NCI-H460 (cell line): ENCODE measurements around the gene DDI2.

DNA sequence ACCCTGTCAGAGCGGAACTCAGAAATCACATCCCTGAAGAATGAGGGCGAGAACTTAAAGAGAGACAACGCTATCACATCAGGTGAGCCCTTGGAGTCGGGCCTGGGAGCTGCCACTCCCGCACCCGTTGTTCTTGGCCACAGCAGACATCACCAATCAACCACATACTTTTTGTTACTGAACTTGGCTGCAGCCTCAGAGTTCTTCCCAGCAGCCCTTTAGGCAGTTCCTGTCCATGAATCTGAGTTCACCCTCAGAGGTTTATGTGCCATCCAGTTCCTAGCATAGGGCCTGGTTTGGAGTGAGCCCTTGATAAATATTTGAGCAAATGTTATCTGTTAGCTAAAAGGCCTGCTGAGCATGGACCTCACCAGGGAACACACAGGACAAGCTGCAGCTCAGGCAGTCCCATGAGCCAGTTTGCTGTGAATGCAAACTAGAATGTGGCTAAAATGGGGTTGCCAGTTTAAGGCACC, 61.7 kb downstream of the FHAD1 start:
RAMPAGE:
- cytosol, long total RNA: no peak
- long total RNA: no peak
- nucleus, long total RNA: no peak

DNA sequence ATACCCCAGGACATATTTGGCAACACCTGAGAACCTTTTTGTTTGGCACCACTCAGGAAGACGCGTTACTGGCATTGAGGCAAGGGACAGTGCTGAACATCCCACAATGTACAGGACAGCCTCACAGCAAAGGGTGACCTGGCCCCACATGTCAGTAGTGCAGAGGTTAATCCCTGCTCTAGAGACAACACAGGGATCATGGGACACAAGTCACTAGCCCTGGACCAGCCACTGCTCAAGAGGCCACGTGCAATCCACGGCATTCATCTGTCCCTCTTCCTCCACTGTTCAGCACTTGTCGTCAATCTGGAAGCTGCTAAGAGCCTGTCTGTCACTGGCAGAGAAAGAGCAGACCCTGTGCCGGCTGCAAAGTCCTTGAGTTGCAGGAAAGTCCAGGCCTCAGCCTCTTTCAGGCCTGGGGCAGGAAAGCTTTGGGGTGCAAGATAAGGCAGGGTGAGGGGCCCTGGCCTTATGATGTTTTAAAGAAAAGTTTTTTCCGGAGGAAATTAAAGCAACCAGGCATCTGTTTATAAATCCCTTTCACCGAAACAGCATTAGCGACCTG, 16.7 kb downstream of the CELA2B start:
RAMPAGE:
- cytosol, long total RNA: no peak
- long total RNA: no peak
- nucleus, long total RNA: no peak

DNA sequence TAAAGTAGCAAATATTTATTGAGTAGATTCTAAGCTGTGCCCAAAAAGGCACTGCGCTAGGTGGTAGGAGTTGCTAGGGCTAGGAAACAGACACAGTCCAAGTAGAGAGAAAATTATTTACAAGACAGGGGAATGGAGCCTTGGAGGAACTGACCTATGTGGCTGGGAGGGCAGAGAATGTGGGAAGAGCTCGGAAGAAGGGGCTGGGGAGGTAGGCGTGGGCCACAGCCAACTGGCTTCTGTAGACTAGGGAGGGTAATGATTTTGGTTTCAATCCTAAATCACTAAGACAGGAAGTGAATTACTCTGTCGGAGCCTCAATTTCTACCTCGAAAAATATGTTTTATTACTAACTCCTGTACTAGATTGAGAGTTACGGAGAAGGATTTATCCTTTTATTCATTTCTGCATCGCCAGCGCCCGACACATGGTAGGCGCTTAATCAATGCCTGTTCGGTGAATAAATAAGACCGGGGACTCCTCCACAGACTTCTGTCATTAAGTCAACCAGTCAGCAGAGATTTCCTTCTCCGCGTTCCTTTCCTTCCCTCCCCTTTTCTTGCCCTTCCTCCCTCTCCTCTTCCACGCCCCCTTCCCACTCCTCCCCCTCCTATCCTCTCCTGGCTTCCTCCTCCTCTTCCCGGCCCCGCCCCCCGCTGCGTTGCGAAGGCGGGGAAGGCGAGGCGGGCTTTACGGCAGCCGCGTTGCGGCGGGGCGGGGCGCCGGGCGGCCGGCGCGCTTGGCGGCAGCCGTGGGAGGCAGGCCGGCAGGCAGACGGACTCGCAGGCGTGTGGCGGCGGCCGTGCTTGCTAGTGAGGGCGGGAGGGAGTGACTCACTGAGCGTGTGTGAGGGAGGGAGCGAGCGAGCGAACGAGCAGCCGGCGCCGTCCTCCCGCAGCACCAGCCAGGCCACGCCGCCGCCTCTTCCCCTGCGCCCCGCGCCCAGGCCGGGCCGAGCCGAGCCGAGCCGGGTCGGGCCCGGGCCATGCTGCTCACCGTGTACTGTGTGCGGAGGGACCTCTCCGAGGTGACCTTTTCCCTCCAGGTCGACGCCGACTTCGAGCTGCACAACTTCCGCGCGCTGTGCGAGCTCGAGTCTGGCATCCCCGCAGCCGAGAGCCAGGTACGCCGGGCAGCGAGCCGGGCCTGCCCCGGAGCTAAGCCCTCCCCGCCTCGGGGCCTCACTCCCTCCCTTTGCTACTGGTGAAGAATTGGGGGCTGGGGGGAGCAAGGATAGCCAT, at the start of gene DDI2:
TSS of gene DDI2 (plus strand) at position 773 of the 1,241 bp plus-strand sequence.
RAMPAGE:
- cytosol, long total RNA: no peak
- long total RNA: no peak
- nucleus, long total RNA: no peak

DNA sequence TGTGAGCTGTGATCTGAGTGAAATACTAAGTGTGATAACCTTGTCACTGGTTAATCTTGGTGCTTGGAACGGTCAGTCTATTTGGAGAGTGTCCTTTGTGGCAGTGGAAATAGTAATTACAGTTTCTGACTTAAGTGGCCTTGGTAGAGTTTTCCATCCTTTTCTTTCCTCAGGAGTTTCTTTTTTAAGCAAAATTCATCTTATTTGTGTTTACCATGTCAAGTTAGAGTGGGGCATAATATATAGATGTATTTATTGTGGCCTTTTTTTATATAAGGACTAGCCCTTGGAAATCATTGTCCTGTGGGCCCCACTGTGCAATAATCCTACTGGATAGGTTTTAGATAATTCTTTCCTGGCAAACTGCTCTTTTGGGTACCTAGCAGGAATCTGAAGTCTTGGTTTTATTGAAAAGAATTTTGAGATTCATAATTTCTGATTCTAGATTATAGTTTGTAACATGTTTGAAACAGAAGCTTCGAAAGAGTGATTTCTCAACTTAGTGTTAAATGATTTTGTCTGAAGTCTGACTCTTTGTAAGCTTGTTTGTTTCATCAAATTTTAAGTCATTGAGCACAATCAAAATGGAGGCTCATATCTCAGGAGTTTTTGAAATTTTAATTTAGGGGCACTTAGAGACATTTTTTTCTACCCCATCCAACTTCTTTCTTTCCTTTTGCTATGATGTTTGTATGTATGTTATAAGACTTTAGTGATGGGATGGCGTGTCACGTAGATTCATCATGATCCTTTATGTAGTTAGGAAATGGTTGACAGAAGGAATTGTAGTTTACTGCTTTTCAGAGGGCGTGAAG, 3.4 kb downstream of the RSC1A1 start:
RAMPAGE:
- cytosol, long total RNA: no peak
- long total RNA: no peak
- nucleus, long total RNA: no peak

DNA sequence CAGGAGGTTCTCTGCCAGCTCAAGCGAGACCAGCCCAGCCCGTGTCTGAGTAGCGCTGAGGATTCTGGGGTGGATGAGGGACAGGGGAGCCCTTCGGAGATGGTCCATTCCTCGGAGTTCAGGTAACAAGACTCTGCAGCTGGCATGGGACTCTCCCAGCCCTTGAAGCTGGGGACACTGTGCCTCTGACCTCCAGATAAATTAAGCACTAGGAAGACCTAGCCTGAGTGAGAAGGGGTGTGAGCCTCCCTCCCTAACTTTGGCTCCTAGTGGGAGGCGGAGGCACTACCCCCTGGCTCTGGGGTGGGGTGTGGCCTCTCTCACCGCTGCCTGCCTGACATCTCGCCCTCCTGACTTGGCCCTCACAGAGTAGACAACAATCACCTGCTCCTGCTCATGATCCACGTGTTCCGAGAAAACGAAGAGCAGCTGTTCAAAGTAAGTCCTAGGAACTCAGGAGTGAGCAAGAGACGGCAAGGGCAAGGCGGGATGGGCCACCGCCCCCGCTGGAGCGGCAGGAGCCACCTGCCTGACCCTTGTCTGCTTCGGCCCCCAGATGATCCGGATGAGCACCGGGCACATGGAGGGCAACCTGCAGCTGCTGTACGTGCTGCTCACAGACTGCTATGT, 8.2 kb upstream of the SLC25A34 start:
RAMPAGE:
- cytosol, long total RNA: no peak
- long total RNA: no peak
- nucleus, long total RNA: no peak

DNA sequence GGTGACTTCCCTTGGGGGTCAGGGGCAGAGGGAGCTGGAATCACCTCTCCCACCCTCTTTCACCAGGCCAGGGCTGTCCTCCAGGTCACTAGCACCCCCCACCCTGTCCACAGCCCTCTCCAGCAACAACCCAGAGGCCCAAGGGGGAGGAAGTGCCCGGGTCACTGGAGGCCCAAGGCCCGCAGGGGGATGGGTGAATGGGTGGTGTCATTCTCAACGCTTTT, 4.9 kb downstream of the TMEM82 start:
RAMPAGE:
- cytosol, long total RNA: no peak
- long total RNA: no peak
- nucleus, long total RNA: no peak

GRCh38 chr1:15799342-15799895, 8.0 kb downstream of the UQCRHL start:
RAMPAGE:
- cytosol, long total RNA: no peak
- long total RNA: no peak
- nucleus, long total RNA: no peak

GRCh38 chr1:15947702-15948617, 27.9 kb downstream of the ZBTB17 start:
RAMPAGE:
- cytosol, long total RNA: no peak
- long total RNA: no peak
- nucleus, long total RNA: no peak

GRCh38 chr1:15951295-15951951, 24.5 kb downstream of the ZBTB17 start:
RAMPAGE:
- cytosol, long total RNA: no peak
- long total RNA: no peak
- nucleus, long total RNA: no peak

RAMPAGE:
- cytosol, long total RNA: no peak
- long total RNA: no peak
- nucleus, long total RNA: no peak
These were observed 857 bp upstream of the HSPB7 start for GRCh38 chr1:16018834-16018965.

DNA sequence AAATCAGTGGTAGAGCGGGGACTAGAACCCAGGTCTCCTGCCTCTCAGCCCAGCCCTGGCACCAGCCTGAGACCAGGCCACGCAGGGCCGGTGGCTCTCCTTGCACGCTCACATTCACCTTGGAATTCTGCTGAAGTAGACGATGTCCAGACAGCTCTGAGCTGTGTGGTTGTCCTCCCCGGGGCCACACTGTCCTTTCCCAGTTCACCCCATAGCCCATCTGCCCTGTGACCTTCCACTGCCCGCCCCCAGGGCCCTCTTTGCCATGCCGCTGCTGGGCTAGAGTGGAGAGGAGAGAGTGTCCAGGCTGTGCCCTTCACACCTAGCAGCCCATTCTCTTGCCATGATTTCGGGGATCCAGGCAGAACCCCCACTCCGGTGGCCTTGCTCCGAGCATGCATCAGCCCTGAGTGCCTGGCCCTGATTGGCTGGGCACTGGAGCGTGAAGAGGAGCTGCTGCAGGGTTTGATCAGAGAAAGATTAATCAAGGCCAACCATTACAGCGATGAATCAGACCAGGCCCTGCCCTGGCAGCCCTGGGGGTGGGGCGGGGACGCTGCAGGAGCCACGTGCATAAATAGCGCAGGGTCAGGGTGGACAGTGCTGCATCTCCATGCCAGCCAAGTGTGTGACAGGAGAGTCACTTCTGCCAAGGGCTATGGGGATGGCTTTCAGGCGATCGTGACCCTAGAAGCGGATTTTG, 3.2 kb upstream of the FAM131C start:
RAMPAGE:
- cytosol, long total RNA: no peak
- long total RNA: no peak
- nucleus, long total RNA: no peak

GRCh38 chr1:16112035-16112470, 38.6 kb upstream of the FAM131C start:
RAMPAGE:
- cytosol, long total RNA: no peak
- long total RNA: no peak
- nucleus, long total RNA: no peak

GRCh38 chr1:16150674-16151089, 5.2 kb downstream of the EPHA2 start:
RAMPAGE:
- cytosol, long total RNA: no peak
- long total RNA: no peak
- nucleus, long total RNA: no peak

DNA sequence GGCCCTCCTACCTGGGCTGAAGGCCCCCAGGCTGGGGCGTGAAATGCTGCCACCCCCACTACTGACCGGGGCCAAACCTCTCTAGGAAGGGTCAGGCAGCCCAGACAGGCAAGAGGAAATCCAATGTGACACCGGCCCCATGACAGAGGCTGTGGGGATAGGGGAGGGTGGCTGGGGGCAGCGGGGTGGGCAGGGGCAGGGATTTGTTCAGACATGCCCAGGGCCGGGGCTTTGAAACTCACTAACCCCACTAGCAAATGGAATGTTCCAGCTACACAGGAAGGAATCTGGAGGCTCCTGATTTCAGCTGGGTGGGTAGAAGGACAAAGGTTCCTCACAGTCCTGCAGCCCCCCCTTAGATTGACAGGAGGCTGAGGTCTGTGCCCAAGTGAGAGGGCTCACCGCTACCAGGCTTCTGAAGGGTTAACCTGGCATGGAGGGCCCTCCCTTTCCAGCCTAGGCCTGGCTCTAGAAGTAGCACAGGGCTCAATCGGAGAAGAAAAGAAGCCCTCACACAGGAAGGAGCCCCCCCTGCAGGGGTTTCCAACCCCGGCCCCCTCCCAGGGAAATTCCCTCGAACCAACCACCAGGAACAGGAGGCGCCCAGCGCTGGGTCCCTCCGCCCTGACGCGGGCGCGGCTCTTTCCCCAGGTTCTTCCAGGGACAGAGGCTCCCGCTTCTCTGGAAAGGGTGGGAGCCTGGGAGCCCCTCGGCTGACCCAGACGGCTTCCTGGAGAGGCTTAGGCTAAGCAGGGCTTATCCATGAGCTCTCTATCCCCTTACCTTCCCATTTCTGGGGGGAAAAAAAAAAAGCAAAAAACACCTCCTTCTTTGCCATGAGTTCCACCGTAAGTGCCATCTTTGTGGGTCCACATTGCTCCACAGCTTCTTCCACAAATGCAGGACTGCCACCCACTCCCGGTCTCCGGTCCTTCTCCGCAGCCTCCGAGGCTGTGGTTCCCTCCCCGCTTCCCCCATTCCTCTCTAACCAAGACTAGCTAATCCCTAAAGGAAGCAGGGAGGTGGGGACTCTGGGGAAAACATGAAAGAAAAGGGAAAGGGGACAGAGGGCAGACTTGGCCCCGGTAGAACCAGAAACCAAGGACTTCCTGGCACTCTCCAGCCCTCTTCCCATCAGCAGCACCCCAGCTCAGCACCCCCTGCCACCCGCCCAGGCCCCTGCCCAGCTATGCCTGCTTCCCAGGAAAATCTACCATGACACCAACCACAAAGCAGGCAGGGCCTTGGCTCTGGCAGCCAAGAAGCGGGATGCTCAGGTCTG, 3.1 kb downstream of the EPHA2 start:
RAMPAGE:
- cytosol, long total RNA: no peak
- long total RNA: no peak
- nucleus, long total RNA: no peak

DNA sequence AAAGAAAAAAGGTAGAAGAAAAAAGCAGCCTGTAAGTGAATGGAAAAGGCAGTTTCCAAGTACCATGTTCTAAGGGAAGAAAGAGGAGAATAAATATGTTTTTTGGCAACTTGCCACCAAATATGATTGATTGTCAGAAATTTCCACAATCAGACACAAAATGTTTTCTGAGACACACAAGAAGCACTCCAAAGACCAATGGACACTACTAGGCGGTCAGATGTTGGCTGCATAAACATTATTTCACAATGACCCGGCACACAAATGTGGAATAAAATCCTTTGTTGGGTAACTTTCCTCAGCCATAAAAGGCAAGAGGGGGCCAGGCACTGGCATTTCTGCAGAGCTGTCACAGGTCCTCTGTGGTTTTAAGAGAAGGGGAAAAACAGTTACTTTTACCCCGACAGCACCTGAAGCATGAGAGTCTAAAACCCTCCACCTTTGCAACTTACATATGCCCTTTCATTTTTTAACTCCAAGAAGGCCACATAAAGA, 12.9 kb upstream of the CPLANE2 start:
RAMPAGE:
- cytosol, long total RNA: no peak
- long total RNA: no peak
- nucleus, long total RNA: no peak

DNA sequence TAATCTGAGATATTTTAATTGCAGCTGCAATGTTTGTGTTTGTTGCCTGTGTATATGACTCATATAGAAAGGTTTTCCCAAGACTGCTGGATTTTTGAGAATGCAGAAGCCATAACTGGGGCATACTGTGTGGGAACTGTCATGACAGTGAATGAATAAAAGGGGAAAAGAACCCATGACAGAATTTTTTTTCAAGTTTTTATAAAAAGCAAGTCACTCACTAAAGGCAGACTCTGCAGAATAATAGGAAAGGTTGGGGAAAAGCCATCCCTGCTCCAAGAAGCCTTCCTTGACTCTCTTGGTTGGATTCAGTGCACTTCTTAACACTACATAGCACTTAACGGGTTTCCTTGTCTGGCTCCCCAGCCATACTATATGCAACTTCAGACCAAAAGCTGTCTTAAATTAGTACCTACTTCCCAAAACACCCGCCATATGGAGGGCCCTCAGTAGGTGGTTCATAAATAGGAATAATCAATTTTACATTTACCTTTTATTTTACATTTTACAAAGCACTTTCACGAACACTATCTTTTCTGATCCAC, 3.2 kb downstream of the FBXO42 start:
RAMPAGE:
- cytosol, long total RNA: no peak
- long total RNA: no peak
- nucleus, long total RNA: no peak

GRCh38 chr1:16367327-16368158, 501 bp downstream of the SZRD1 start:
RAMPAGE:
- cytosol, long total RNA: no peak
- long total RNA: no peak
- nucleus, long total RNA: no peak

DNA sequence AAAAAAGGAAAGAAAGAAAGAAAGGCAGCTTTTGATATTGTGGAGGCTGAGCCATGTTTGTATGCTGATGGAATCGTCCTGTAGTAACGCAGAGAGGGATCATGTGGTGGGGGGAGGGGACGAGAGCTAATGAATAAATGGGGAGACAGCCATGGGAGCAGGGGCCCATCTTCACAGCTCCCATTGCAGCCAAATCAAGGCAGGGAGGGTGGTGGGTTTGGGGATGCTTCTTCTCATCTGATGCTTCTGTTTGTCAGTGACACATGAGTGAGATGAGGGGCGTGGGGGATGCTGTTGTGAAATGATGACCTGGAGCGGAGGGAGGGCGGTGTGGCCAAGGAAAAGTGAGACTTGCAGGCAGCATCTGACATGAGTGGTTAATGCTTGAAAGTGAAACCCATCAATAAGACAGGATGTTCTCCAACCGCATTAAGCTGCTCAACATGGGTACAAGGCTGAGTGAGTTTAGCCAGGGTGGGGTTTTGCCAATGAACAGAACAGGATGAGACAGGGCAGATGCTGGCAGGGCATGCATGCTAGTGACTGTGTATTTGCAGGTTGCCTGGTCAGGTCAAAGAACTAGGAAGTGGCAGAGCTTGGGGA, 16.6 kb downstream of the SPATA21 start:
RAMPAGE:
- cytosol, long total RNA: no peak
- long total RNA: no peak
- nucleus, long total RNA: no peak

DNA sequence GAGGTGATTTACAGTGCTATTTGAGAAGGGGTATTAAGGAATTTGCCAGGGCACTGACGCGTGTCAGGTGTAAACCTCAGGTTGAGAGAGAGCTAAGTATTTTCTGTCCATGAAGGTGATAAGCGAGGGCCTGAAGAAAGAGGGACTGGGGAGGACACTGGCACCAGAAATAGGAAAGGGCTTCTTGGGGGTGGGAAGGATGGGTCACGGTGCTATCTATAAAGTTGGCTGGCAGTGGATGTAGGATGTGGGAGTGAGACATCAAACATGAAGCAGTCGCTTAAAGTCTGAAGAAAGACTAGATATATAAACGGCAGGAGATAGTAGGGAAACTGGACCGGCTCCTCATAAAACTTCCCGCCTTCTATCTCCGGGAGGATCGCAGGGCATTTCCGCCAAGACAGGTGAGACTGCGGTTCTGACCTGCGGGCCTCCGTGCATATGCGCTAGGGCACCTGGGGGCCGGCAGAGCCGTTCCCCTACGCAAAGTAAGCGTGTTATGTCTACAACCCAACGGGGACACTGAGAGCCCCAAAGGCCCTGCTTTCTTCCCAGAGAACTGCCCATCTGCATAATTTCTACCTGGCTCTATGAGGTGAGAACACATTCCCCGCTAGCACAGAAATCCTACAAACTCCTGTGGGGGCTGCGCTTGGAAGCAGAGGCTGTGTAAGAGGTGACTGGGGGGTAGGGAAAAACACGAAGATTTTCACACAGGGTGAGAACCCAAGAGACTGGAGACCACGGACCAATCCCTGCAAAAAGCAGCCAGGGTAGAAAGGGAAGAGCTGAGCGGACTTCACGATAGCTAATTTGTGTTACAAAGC, 72.8 kb downstream of the NECAP2 start:
RAMPAGE:
- cytosol, long total RNA: no peak
- long total RNA: no peak
- nucleus, long total RNA: no peak

DNA sequence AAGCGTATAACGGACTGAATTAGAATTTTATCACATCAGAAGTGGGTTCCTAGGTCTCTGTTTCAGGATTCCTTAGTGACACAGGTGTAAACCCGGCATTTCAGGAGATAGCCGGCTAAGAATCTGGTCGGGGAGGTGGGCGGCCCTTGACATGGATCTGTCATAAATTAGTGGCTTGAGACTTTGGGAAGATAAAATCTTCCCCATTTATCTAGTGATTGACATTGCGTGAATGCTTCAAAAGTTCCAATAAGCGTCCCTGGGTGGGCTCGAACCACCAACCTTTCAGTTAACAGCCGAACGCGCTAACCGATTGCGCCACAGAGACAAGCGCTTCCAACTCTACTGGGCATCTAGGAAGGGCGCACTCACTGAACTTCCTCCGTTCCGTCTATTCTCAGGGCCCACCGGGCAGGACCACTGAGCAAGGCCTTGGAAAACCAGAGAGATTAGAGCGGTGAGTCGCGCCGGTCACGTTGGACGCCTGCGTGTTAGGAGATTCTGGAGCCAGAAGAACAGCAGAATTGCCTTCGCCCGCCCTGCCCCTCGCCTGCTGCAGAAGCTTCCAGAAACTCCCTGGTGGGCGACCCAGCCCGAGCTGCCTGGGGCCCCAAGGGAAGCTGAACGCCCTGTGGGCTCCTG, 79.9 kb downstream of the NECAP2 start:
RAMPAGE:
- cytosol, long total RNA: no peak
- long total RNA: no peak
- nucleus, long total RNA: no peak